NT2/D1 (cell line): ENCODE measurements around a stretch of chr7.

DNA sequence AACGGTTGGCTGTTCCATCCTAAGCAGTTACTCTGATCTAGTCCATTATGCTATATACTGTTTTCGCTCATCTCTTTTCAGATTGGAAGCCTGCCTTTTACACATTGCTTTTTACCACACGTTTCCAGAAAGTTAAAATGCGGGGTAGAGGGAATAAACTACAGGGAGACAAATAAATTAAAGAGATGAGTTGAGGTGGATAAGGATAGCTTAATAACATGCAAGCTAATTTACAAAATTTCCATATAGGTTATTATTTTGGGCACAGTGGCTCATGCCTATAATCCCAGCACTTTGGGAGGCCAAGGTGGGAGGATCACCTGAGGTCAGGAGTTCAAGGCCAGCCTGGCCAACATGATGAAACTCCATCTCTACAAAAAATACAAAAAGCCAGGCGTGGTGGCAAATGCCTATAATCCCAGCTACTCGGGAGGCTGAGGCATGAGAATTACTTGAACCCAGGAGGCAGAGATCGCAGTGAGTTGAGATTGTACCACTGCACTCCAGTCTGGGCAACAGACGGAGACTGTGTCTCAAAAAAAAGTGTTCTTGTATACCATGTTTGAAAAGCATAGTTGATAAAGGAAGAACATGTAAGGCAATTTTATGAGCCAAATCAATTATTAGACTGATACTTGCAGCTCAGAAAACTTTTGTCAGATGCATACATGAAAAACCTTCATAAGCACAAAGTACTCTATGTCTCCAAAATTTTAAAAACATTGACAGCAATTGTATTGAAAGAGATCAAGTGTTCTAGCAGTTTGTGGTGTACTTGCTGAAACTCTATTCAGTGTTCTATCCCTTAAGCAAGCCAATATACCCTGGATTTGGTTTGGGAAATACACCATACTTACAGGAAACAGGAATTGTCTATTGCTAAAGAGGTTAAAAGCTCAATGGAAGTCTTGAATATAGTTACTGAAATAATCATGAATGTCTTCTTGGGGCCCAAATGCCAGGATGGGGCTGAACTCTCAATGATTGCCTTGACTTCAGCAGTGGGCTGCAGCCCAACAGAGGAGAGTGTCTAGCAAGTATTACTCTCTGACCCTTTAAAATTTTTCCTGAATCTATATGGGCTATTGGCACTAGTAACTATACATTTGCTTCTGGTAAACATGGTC lies 10.9 kb downstream of the RBM48 start:
- RRBS, 2 experiments = no CpG with 5 or more reads among the region's 8 CpGs

GRCh38 chr7:92834714-92834867 lies 1.8 kb downstream of the CDK6 start:
- RRBS, 2 experiments = 1 to 4% methylated on average over 4 of the region's 10 CpGs

DNA sequence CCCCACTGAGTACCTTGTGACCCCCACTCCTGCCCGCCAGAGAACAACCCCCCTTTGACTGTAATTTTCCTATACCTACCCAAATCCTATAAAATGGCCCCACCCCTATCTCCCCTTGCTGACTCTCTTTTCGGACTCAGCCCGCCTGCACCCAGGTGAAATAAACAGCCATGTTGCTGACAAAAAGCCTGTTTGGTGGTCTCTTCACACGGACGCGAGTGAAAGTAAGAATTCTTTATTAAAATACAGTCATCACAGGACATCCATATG lies 167.2 kb downstream of the VPS50 start:
- RRBS, 2 experiments = no CpG with 5 or more reads among the region's 6 CpGs

- RRBS, 2 experiments = no CpG with 5 or more reads among the region's 4 CpGs
These were observed 98.9 kb upstream of the COL1A2 start for GRCh38 chr7:94295673-94296320.

DNA sequence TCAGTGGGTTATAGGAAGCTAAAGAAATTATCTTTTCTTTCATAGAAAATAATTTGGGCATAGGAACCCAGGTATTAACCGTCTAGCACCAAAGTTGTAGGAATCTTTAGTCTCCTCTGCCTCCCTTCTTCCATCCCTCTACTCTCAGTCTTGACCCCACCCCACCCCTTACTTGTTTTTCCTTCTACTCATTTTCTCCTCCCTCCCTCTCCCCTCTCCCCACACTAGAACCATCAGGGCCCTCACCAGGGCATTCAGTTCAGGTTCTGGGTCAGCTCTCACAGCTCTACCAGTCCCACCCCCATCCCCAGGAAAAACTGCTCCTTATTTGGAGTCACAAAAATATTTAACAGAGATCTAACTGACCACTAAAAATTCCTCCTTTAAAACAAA lies 3.0 kb upstream of the COL1A2 start:
- RRBS, 2 experiments = no CpG with 5 or more reads among the region's 1 CpG

GRCh38 chr7:94419258-94419760 lies 24.6 kb downstream of the COL1A2 start:
- RRBS, 2 experiments = no CpG with 5 or more reads among the region's 3 CpGs

DNA sequence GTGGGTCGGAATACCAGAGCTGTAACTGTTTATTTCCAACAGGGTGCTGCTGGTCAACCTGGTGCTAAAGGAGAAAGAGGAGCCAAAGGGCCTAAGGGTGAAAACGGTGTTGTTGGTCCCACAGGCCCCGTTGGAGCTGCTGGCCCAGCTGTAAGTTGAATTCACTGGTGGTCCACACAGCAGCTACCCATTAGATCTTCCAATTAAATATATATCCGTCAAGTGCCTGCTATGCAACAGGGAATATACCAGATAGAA lies 25.7 kb downstream of the COL1A2 start:
- RRBS, 2 experiments = no CpG with 5 or more reads among the region's 4 CpGs

GRCh38 chr7:94428220-94428591 lies 33.5 kb downstream of the COL1A2 start:
- RRBS, 2 experiments = no CpG with 5 or more reads among the region's 3 CpGs

- RRBS, 2 experiments = no CpG with 5 or more reads among the region's 8 CpGs
These were observed 97.3 kb downstream of the PPP1R9A start for GRCh38 chr7:95004418-95005307.

- RRBS, 2 experiments = no CpG with 5 or more reads among the region's 9 CpGs
These were observed 46.4 kb downstream of the PDK4 start for GRCh38 chr7:95549602-95550612.

- RRBS, 2 experiments = no CpG with 5 or more reads among the region's 3 CpGs
These were observed 45.7 kb downstream of the PDK4 start for GRCh38 chr7:95550613-95551003.

- RRBS, 2 experiments = no CpG with 5 or more reads among the region's 1 CpG
These were observed 8.0 kb downstream of the PDK4 start for GRCh38 chr7:95588257-95588797.

- RRBS, 2 experiments = 1 to 3% methylated on average over 5 of the region's 34 CpGs
These were observed 833 bp downstream of the DYNC1I1 start for GRCh38 chr7:95772926-95773847.

DNA sequence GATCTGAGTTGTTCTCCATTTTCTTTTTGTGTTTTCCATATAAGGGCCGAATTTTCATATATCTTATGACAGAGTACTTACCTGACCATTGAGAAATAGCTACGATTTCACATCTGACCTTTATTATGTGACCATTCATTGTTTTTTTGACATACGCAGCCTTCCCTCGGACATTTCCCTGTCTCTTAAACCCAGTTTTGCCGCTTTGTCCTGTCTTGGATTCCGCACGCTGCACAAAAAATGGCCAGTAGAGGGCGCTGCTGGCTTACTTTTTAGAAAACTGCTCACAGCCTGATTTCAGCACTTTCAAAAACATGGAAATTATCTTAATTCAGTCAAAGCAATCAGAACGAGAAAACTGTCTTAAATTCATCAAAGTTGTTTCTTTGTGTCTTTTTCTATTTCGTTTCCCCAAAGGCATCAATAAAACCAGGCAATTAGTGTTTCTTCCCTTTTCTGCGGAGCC lies 144.2 kb downstream of the DYNC1I1 start:
- RRBS, 2 experiments = no CpG with 5 or more reads among the region's 11 CpGs

DNA sequence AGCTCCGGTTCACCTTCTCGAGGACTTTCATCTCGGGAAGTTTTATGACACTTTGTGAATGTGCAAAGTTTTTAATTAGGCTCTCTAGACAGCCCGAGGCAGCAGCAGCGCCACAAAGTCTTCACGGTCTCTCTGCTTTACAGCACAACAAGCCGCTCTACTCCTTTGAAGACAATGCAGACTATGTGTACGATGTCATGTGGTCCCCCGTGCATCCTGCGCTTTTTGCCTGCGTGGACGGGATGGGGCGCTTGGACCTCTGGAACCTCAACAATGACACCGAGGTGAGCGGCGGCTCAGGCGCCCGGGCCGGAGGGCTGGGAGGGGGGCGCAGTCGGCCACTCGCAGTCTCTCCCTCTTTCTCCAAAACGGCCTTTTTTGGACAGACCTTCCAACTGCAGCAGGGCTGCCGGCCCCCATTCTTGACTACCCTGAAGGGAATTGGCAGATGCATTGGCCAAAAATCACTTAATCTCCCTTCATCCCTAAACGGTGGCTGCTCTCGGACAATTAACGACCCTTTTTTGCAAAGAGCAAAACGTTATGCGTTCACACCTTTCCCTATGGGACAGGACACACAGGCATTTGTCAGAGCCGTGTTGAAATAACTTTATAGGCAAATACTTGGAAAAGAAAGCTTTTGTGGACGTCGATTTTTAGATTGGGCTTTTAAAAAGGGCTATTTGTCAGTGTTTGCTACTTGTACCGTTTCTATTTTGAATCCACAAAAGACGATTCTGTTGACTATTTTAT lies 245.8 kb downstream of the SLC25A13 start:
- RRBS, 2 experiments = 0% methylated on average over 5 of the region's 34 CpGs; no CpG with 5 or more reads in 1 of the 2 experiments

DNA sequence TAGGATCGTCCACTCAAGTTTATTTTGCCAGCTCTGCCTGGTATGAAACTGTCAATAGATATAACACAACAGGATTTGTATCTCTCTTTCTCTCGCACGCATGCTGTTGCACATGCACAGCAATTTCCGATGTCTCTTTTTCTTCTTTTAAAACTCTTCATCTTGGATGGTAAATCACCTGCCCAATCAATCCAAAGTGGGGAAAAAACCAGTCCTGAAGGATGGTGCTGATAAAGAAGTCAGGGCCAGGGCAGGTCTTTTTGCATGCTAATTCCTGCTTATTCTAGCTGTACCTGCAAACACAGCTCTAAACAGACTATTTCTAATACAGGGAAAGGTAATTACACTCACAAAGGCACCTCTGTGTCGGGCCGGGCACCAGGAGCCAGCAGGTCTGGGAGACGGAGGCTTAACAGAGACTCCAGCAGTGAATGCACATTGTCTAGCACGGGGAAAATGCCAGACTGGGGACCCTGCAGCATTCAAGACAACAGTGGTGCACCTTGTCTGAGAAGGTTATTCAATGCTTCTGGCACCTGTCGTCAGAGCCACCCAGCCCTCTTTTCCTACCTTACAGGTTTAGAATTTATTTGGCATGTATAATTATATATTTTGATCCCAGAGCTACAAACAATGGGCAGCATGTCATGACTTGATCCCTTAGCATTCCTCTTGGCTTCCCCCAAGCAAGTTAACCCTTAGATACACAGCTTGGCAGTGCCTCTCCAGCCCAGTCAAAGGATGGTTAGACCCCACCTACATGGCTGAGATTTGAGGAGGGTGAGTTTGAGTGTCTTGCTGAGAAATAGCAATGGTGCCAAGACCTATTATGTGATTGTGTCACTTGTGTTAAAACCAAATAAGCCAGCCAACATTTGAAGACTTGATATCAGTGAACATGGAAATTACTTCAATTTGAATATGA lies 185.2 kb downstream of the SLC25A13 start:
- RRBS, 2 experiments = no CpG with 5 or more reads among the region's 9 CpGs

DNA sequence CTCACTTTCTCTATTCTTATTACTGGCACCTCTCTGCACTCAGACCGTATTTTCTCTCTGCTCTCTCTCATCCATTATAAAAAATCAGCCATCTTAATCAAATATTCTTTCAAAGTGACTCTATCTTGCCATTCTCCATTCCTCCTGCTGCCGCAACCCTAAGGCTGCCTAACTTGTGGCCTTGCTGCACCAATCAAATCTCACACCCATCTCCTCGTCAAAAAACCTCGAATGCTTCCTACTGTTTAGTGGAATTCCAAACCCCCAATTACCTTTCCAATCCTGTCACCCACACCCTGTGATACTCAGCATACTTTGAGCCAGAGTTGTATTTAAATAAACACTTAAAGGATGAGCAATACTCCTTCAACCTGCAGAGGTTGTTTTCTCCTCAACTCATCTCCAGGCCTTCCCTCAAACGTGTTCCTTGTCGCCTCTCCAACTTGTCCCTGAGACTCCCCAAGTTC lies 36.8 kb downstream of the SLC25A13 start:
- RRBS, 2 experiments = no CpG with 5 or more reads among the region's 6 CpGs

GRCh38 chr7:97005847-97006961 lies 851 bp downstream of the DLX6 start:
- RRBS, 2 experiments = 1 to 2% methylated on average over 33 to 40 of the region's 98 CpGs

- RRBS, 2 experiments = no CpG with 5 or more reads among the region's 10 CpGs
These were observed 6.3 kb downstream of the DLX6 start for GRCh38 chr7:97011541-97012117.

DNA sequence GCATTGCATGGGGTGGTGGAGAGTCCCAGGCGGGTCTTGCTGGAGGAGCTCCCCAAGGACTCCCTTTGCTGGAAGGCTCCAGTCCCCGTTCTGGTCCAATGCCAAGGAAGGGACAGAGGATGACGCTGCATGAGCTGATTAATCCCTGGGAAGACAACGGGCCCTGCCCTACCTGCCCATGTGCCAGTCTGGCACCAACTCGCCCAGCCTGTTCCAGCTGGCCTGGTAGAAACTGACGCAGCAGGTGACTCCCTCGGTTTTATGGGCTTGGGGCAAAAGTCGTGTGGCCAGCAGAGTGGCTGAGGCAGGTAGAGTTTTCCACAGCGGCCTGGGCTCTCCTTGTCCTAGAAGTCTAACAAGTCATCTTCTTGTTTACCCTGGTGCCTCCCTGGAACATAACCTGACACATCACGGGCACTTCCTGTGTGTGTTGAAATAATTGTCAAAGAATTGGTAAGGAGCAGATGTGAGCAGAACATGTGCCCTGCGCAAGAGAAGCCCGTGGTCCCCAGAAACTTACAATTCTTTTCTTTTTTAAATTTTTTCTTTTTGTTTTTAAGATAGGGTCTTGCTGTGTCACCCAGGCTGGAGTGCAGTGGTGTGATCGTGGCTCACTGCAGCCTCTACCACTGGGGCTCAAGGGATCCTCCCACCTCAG lies 20.3 kb upstream of the LMTK2 start:
- RRBS, 2 experiments = no CpG with 5 or more reads among the region's 13 CpGs